Pericardium fibroblast (primary cell): Measurements from ENCODE around the gene SZRD1.

- RAMPAGE, long total RNA: no peak
These were observed 35.3 kb downstream of the ZBTB17 start for GRCh38 chr1:15940320-15941261.

DNA sequence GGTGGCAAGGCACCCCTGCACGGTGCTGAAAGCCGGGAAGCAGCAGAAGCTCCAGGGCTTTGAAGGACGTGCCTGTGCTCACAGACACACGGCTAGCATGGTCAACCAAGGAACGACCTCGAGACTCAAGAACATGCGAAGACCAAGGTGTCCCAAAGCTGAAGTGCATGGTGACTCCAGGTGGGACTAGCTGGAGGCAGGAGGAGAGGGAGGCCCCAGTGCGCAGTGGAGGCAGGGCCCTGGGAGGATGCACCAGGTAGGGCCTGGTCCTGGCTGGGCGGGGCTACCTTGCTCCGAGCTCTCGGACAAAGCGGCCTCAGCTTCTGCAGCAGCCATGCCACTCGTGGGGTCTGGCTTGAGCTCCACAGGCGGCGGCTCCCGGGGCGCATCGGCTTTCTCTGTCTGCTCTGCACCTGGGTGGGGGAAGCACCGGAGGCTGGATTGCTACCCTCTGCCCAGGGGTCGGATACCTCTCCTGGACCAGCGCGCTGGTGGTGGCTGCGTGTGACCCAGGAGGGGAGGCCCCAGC is 30.4 kb downstream of the ZBTB17 start:
- RAMPAGE, long total RNA: no peak

DNA sequence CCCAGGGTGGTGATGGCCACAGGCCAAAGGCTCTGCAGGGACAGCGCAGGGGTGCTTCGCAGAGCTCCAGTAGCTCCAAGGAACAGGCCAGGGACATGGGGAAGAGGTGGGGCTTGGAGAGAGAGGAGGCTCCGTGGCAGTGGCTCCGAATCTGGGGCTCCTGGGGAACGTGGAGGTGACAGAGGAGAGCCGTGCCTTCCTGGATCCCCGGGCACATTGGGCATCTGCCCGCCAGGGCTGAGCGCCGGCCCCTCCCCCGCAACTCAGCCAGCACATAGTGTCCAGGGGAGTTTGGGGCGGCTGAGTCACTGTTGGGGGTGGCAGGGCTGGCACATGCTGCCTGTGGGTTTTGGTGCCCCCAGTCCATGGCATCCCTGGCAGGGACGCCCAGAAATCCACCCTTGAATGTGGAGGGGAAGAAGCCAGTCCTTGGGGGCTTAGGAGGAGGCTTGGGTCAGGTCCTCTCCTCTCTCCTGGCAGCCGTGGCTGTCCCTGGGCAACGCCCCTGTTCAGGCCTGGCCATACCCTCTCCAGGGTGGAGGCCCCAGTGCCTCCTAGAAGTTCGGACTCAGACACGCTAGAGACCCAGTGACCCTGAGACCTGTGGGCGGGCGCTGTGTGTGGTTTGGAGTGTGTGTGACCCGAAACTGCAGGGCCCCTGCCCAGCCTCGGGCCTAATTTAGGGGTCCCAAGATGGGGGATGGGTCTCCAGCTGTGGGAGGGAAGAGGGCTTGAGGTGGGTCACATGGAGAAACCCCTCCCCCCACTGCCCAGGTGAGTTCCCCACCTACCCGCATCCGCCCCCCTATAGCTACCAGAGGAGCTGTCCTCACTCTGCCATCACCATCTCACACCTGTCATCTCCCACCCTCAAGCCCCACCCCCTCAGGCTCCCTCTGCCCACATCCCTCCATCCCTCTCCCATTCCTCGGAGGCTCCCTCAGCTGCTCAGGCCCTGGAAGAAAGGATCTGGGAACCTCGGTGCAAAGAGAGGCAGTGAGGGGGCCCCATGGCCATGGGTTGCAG is 1.6 kb downstream of the HSPB7 start:
- RAMPAGE, long total RNA: no peak

DNA sequence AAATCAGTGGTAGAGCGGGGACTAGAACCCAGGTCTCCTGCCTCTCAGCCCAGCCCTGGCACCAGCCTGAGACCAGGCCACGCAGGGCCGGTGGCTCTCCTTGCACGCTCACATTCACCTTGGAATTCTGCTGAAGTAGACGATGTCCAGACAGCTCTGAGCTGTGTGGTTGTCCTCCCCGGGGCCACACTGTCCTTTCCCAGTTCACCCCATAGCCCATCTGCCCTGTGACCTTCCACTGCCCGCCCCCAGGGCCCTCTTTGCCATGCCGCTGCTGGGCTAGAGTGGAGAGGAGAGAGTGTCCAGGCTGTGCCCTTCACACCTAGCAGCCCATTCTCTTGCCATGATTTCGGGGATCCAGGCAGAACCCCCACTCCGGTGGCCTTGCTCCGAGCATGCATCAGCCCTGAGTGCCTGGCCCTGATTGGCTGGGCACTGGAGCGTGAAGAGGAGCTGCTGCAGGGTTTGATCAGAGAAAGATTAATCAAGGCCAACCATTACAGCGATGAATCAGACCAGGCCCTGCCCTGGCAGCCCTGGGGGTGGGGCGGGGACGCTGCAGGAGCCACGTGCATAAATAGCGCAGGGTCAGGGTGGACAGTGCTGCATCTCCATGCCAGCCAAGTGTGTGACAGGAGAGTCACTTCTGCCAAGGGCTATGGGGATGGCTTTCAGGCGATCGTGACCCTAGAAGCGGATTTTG is 3.2 kb upstream of the FAM131C start:
- RAMPAGE, long total RNA: no peak

DNA sequence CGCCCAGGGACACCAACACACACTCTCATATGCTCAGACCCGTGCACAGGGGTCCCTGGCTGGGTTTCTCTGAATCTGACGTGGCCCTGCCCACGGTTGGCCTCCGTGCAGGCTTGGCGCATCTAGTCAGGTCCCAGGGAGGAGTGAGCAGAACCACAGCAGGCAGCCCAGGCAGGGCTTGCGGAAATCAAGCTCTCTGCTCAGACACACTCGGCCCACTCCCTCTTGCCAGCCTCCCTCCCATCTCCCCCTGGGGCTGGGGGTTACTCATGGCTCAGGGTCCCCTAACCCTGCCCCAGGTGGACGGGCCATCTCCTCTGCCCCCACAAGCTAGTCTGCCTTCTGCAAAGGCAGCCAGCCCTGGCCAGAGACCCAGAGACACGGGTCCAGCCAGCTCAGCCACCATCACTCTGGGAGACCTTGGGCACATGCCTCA is 38.6 kb upstream of the FAM131C start:
- RAMPAGE, long total RNA: no peak

GRCh38 chr1:16152330-16153611 is 3.1 kb downstream of the EPHA2 start:
- RAMPAGE, long total RNA: no peak

DNA sequence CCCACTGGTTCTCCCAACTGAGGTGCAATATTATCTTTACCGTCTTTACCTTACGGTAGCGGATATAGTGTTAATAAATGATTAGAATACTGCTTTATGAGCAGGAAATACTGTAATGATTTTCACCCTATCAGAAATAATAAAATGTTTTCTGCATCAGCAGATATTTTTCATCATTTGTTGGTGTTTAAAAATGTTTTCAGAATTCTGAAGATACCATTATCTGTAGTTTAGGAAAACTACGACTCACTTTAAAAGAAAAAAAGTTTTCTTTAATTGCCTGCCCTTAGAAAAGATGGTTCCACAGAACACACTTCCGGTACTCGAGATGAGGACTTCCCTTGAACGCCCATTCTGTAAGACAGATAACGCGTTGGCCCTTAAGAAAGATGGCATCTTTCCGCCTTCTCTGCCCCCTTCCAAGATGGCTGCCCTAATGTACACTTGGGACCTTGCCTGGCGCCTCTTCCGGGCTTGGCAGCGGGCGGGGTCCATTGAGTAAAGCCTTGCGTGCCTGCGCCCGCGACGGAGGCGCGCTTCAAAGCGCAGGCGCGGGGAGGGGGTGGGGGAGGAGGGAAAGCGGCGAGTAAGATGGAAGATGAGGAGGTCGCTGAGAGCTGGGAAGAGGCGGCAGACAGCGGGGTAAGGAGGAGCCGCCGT is at the start of gene SZRD1:
TSS of gene SZRD1 (plus strand) at position 576 of the 660 bp plus-strand sequence.
- RAMPAGE, long total RNA: start-site peak on the plus strand centred at position 572 of the sequence, 27 bp wide, 586 and 575 reads in 2 replicates

DNA sequence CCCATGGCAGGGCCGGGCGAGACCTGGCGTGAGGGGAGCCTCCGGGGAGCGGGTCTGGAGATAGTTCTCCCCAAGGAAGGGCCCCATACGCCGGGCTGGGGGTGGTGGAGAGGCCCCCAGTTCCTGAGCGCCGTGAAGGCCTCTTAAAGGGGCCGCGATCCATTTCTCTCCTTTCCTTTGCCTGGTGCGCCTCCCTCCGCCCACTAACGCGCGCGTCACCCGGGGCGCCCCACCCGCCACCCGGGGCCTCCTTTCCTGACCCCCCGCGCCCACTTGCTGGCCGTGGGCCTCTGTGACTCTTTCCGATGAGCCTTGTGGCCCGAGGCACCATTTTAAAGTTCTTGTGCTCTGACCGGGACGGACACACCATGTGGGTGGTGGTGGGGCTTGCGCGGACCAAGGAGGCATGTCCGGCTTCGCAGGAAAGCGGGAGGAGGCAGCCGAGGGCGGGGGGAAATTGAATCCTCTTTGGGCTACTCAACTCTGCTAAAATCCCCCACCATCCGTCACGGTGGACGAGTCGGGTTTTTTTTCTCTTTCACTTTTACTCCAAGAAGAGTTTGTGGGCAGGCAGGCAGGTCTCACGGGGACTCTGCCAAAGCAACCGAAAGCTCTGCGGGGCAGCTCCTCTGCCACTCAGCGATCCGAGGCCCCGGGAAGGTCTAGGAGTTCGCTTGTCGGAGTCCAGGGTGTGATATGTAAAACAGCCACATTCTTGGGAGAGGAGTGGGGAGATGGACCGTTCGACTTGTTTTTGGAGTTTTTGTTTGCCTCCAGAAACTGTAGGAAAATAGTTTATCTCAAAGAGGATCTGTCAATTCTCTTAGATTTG is 501 bp downstream of the SZRD1 start:
- RAMPAGE, long total RNA: no peak

DNA sequence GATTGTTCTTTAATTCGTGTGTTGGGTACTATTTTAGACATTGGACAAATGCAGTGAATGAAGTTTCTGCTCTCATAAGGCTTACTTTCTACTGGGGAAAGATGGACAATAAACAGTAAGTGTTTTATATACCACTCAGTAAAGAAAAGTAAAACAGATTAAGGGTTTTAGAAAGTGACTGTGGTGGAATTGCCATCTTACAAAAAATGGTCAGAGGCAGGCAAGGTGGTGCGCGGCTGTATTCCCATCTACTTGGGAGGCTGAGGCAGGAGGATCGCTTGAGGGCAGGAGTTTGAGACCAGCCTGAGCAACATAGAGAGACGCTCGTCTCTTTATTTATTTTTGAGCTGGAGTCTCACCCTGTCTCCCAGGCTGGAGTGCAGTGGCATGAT is 12.9 kb downstream of the SZRD1 start:
- RAMPAGE, long total RNA: no peak

DNA sequence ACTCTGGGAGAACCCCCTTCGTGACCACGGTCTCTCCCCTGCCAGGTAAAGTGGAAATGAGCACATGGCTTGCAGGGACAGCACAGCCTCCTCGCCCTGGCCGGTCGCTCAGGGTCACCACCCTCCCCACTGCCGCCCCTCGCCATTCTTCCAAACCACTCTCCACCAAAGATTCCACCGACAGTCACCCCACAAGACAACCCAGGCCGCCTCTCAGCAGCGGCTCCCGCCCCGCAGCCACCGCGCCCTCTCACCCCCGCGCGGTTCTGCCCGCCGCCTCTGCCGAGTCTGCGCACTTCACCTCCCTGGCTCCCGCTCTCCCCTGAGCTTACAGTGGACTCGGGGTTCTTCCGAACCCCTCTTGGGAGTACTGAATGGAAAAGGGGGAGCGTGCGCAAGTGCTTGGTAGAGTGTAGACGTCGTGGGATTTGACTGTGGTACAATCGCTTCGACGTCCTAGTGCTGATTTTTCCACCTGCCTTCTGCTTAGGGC is 93.7 kb downstream of the NECAP2 start:
- RAMPAGE, long total RNA: no peak

DNA sequence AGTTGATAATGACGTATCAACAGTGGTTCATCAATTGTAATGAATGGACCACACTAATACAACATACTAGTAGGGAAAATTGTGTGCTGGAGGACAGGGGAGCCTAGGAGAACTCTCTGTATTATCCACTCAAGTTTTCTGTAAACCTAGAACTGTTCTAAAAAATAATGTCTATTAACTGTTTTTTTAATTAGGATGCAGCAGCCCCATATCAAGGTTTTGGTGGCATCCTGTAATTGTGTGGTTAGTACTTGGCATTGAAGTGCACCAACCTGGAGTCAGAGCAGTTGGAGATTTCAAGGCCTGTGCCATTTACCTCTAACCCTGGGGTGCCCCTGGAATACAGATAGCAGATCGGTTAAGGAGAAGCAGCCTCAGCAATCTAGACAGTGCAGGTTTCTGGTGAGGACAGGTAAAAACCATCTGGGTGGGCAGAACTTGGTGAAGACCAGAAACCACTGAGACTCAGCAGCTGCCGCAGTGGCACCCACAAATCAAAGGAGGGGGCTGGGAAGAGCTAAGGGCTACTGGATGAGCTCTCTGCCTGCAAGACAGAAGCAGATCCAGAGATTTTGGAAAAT is 166.0 kb downstream of the NECAP2 start:
- RAMPAGE, long total RNA: no peak

- RAMPAGE, long total RNA: no peak
These were observed 171.9 kb downstream of the NECAP2 start for GRCh38 chr1:16612288-16612885.

DNA sequence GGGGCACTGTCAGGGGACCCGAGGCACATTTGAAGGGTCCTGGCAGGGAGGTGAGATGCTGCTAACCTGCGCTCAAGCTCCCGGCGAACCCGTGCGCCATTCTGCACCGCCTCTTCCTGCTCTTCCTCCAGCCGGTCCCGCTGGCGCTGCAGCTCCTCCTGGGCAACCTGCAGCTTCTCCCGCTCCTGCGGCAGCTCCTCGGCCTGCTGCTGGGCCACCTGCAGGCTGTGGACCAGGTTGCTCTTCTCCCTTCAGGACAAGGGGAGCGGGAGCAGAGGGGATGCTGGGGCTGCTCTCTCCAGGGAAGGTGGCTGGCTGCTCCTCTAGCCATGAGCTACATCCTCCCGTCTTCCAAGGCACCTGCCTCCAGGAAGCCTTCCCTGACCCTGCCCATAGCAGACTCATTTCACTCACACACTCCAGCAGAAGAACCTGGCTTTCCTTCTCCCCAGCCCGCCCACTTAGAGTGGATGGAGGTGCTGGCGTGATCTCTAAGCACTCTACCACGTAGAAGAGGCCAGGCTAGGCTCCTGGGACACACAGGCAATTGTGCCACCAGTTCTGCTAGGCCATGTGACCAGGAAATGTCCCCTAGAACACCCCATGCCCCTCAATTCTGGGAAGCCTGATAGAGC is 188.0 kb downstream of the NECAP2 start:
- RAMPAGE, long total RNA: no peak

- RAMPAGE, long total RNA: no peak
These were observed 202.4 kb downstream of the NECAP2 start for GRCh38 chr1:16642816-16643445.

DNA sequence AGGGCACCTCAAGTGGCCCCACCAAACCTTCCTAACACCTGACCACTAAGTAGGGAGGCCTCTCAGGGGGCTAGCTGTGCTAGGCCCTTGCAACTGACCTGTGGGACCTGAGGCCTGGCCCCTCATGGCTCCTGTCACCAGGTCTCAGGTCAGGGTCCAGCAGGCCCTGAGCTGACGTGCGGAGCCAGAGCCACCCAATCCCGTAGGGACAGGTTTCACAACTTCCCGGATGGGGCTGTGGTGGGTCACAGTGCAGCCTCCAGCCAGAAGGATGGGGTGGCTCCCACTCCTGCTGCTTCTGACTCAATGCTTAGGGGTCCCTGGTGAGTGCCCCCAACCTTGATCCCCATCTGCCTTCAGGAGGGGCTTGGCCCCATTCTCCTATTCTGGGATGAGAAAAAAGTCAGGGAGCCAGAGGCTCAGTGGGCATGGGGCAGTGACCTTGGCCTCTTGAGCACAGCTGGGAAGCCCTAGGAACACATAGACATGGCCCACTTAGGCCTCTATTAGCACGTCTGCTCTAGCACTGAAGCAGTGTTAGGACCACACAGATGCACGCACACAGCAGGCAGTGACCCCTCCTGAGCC is 204.9 kb downstream of the NECAP2 start:
- RAMPAGE, long total RNA: no peak

- RAMPAGE, long total RNA: no peak
These were observed 224.6 kb upstream of the CROCC start for GRCh38 chr1:16697127-16697581.

- RAMPAGE, long total RNA: no peak
These were observed 7.0 kb upstream of the CROCC start for GRCh38 chr1:16914374-16915412.

GRCh38 chr1:16945965-16946615 is 24.4 kb downstream of the CROCC start:
- RAMPAGE, long total RNA: no peak

DNA sequence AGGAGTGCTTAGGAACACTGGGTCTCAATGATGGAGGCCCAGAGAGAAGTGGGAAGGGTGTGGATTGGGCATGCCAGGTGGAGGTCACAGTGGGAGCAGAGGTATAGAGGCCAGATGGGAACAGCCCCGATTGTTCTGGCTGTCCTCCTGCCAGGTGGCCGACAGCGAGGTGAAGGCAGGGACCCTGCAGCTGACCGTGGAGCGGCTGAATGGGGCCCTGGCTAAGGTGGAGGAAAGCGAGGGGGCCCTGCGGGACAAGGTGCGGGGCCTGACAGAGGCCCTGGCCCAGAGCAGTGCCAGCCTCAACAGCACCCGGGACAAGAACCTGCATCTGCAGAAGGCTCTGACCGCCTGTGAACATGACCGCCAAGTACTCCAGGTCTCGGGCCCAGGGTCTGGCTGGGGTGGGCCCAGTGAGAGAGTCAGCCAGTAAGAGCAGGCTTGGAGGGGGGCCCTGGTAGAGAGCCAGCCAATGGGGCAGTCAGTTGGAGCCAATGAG is 11.4 kb downstream of the MFAP2 start:
- RAMPAGE, long total RNA: no peak

DNA sequence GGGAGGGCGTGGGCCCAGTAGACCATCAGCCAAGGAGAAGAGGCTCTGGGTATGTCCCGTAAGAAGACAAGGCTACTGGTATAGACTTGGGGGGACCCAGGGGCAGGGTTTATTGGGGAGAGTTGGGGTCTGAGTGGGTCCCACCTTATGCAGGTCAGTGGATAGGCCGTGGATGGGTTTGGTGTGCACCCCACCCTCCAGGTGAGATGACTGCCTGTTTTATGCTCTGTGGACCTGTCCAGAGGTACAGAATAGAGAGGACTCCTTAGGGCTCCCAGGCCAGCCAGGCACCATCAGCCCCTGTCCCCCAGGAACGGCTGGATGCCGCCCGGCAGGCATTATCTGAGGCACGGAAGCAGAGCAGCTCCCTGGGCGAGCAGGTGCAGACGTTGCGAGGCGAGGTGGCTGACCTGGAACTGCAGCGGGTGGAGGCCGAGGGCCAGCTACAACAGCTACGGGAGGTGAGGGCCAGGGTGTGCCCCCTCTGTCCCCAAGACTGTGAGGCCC is 10.9 kb downstream of the MFAP2 start:
- RAMPAGE, long total RNA: no peak